ENCODE measurements around a stretch of chr2.

GRCh38 chr2:20217181-20218361, 7.4 kb downstream of the SDC1 start:
- PRO-cap: no peak
CAGE:
- cytosol, long polyA minus RNA: no peak
- cytosol, long polyA plus RNA: no peak
- long polyA plus RNA: no peak
- nucleus, long polyA minus RNA: no peak
- nucleus, long polyA plus RNA: no peak

DNA sequence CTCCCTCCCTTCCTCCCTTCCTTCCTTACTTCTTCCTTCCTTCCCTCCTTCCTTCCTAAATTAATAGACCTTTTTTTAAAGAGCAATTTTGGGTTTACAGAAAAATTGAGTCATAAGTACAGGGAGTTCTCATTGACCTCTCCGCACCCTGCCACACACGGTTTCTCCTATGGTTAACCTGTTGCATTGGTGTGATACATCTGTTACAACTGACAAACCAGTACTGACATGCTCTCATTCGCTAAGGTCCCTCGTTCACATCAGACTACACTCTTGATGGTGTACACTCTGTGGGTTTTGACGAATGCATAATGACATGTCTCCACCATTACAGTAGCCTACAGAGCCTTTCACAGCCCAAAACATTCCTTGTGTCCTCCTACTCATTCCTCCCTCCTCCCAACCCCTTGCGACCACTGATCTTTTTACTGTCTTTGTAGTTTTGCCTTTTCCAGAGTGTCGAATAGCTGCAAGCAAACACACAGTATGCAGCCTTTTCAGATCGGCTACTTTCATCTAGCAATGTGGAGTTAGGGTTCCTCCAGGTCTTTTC, 11.7 kb upstream of the SDC1 start:
- PRO-cap: no peak
CAGE:
- cytosol, long polyA minus RNA: no peak
- cytosol, long polyA plus RNA: no peak
- long polyA plus RNA: no peak
- nucleus, long polyA minus RNA: no peak
- nucleus, long polyA plus RNA: no peak

GRCh38 chr2:20282726-20283467, 58.0 kb upstream of the SDC1 start:
- PRO-cap: no peak
CAGE:
- cytosol, long polyA minus RNA: no peak
- cytosol, long polyA plus RNA: no peak
- long polyA plus RNA: no peak
- nucleus, long polyA minus RNA: no peak
- nucleus, long polyA plus RNA: no peak

GRCh38 chr2:20423747-20424163, 23.1 kb upstream of the RHOB start:
- PRO-cap: no peak
CAGE:
- cytosol, long polyA minus RNA: no peak
- cytosol, long polyA plus RNA: no peak
- long polyA plus RNA: no peak
- nucleus, long polyA minus RNA: no peak
- nucleus, long polyA plus RNA: no peak

DNA sequence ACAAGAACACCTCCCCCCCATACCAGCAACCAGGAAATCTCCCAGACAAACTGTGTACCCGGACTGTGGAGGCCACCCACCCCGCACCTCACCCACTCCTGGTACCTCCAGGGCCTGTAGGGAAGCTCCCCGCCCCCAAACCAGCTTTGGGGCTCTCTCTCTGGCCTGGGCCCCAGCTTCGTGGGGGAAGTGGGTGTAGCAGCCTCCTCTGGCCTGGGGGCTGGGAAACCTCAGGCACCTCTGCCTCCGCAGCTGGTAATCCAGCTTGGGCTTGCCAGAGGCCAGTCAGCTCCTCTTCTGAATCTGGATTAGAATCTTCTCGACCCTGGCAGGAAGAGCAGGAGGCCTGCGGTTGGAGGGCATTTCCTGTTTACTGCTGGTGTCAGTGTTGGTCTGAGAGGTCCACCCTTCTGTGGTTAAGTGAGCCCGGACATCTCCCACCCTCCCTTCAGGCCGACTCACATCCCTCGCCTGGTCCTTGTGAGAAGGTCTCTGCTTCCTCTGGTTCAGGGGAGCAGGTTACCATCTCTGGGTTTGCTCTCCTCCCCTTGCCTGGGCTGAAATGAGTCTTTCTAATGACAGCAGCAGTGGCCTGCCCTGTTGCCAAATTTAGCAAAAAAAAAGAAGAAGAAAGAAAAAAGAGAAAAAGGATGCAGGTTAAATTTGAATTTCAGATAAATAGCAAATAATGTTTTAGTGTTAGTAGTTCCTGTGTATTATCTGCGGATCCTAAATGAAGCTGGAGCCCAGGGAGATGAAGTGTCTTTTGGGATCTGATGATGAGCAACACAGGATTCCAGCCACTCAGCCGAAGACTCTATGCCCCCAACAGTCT, 22.0 kb upstream of the RHOB start:
- PRO-cap: no peak
CAGE:
- cytosol, long polyA minus RNA: no peak
- cytosol, long polyA plus RNA: no peak
- long polyA plus RNA: no peak
- nucleus, long polyA minus RNA: no peak
- nucleus, long polyA plus RNA: no peak

GRCh38 chr2:20443307-20443934, 3.5 kb upstream of the RHOB start:
- PRO-cap: no peak
CAGE:
- cytosol, long polyA minus RNA: no peak
- cytosol, long polyA plus RNA: no peak
- long polyA plus RNA: no peak
- nucleus, long polyA minus RNA: no peak
- nucleus, long polyA plus RNA: no peak

DNA sequence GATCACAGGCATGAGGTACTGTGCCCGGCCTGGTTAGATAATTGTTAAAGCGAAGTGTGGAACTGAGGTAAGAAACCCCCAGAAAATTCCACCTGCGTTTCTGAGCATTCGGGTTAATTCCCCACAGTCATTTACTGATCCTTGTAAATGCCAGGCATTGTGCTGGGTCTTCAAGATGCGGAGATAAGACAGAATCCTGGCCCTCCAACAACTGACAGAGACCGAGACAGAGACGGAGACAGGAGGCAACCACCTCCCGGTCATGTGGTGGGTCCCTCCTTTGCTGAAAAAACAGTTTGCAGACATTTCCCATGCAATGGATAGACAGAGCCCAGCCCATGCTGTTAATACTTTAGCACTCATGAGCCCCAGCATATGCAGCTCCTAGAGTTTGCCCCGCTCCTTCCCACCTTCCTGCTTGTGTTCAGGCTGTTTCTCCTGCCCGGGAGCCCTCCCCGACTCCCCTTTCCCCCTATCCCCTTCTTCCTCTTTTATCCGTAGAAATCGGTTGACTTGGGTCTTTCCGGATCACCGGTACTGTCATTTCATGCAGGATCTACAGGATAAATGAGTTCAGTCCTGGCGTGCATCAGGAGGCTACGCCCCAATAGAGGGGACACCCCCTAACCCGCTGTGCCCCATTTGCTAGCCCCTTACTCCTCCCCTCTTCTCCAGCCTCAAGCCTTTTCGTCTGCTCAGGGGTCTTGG, 1.6 kb upstream of the RHOB start:
- PRO-cap: no peak
CAGE:
- cytosol, long polyA minus RNA: no peak
- cytosol, long polyA plus RNA: no peak
- long polyA plus RNA: no peak
- nucleus, long polyA minus RNA: no peak
- nucleus, long polyA plus RNA: no peak

DNA sequence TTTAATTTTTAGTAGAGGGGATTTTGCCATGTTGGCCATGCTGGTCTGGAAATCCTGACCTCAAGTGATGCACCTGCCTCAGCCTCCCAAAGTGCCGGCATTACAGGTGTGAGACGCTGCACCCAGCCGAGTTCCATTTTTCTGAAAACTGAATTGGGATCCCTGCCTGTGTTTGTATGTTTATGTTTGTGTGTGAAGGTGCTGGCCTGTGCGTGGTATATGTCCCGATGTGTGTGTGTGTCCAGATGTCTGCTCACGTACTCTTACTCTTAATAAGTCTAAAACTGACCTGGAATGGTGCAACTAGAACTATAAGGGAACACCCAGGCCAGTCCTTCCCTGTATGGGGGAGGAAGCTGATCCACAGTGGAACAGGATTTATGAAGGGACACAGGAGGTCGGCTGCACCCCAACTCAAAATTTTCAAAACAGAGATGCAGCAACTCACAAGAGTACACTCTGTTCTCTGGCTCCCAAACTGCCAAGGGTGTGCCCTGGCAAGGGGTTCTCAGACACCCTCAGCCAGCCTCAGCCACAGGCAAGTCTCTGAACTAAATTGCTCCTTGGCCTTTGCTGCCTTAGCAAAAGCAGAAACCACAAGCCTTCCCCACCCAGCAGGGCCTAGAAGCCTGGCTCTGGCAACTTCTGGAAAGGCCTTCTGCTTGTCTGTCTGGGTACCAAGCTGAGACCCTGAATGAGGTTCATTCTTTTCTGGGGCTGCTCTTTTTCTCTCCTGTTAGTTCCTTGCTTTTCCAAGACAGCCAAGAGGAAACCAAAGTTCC, 36.5 kb downstream of the RHOB start:
- PRO-cap: no peak
CAGE:
- cytosol, long polyA minus RNA: no peak
- cytosol, long polyA plus RNA: no peak
- long polyA plus RNA: no peak
- nucleus, long polyA minus RNA: no peak
- nucleus, long polyA plus RNA: no peak

DNA sequence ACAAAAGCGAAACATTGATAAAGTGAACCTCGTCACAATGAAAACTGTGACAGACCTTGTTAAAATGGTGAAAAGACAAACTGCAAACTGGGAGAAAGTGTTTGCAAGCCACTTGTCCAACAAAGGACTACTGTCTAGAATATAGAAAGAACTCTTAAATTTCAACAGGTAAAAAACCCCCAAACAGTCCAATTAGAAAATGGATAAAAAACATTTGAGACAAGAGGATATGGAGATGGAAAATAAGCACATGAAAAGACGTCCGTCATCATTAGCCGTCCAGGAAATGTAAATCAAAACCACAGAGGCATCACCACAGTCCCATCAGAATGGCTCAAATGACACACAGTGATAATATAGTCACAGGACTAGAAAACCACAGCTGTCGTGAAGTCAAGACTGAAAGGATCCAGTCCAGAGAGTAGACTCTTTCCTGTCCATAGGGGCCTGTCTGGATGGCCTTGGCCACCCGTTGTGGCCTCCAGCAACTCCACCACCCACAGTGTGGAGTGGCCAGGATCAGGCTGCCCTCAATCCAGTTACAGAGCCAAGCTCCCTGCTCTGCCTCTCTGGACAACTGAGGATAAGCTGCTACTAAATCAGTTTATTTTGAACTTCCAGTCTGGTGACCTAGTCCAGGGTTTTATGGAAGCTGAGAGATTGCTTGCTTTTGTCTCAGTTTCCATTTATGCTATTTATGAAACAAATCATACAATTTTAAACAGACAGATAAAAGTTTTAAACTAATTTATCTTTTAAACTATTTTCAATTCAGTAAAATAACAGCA, 60.3 kb downstream of the RHOB start:
- PRO-cap: no peak
CAGE:
- cytosol, long polyA minus RNA: no peak
- cytosol, long polyA plus RNA: no peak
- long polyA plus RNA: no peak
- nucleus, long polyA minus RNA: no peak
- nucleus, long polyA plus RNA: no peak

DNA sequence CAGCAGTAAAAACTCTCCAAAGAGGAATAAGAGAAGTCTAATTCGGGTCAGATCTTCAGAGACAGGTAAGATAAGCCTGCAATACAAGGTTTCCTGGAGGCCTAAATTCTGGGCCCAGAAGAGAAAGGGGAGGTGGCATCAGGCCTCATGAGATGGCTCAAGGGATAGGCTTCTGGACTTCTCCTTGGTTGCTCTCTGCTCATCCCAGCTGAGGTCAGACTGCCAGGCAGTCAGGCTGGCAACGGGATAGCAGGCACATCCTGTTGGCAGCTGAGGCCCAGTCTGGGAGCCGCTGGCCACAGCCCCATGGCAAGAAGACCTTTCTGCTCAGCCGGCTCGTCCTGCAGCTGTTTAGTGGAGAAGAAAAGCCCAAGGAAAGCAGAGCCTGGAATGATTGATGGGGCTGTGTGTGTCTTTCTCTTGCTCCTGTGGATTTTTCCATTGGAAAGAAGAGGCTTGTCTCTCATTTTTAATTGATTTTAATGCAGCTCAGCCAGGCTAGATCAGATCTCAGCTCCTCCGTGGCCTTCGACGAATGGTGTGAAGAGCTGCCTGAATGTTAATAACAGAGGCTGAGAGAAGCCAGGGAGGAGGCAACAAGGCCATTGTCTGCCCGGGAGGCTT, 99.6 kb downstream of the HS1BP3 start:
- PRO-cap: no peak
CAGE:
- cytosol, long polyA minus RNA: no peak
- cytosol, long polyA plus RNA: no peak
- long polyA plus RNA: no peak
- nucleus, long polyA minus RNA: no peak
- nucleus, long polyA plus RNA: no peak

- PRO-cap: no peak
CAGE:
- cytosol, long polyA minus RNA: no peak
- cytosol, long polyA plus RNA: no peak
- long polyA plus RNA: no peak
- nucleus, long polyA minus RNA: start-site peak on the minus strand at chr2:20593568-20593630, 21 reads
- nucleus, long polyA plus RNA: no peak
Measured at GRCh38 chr2:20592976-20594006, 57.6 kb downstream of the HS1BP3 start.

DNA sequence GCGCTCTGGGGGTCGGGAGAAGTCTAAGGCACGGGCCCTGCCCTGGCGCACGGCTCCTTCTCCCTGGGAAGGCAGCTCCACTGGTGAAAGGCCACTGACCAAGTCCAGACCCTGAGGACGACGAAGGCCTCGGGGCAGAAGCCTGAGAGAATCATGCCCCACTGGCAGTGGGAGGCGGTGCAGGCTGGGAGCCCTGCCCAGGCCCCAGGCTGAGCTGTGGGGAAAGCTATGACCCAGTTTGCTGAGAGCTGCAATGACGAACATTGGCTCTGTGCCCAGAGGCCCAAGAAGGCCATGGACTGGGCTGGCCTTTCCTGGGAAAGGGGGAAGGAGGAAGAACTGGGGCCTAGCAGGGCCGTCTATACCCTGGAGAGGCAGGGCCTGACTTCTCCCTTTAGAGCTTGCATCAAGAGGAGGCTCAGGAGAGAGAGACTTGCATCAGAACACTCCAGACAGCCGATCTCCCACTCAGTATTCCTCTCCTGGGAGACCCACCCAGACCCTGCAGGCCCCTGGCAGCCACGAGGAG, 32.9 kb downstream of the HS1BP3 start:
- PRO-cap: bidirectional peak, plus-strand start at position 320 of the sequence, minus-strand start at position 122 of the sequence
CAGE:
- cytosol, long polyA minus RNA: no peak
- cytosol, long polyA plus RNA: no peak
- long polyA plus RNA: no peak
- nucleus, long polyA minus RNA: start-site peak on the plus strand centred at position 405 of the sequence, 31 bp wide, 6 reads
- nucleus, long polyA plus RNA: no peak

DNA sequence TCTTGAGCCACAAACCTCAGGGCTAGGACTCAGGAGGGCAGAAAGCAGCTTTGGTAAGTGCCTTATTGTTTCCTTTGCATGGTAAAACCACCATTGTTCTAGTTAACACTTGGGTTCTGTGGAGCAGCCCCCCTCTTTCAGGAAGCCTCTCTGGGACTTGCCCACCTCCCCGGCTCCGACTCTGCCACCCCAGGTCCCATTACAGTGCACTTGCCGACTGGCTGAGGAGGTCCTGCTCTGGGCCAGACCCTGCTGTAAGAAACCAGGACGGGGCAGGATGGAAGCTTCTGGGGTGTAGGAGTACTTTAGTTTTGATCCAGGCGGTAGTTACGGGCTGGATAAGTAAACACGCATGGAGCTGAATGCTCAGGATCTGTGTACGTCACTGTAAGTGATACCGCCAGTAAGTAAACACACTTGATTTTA, 25.4 kb downstream of the HS1BP3 start:
- PRO-cap: no peak
CAGE:
- cytosol, long polyA minus RNA: no peak
- cytosol, long polyA plus RNA: no peak
- long polyA plus RNA: no peak
- nucleus, long polyA minus RNA: no peak
- nucleus, long polyA plus RNA: no peak

DNA sequence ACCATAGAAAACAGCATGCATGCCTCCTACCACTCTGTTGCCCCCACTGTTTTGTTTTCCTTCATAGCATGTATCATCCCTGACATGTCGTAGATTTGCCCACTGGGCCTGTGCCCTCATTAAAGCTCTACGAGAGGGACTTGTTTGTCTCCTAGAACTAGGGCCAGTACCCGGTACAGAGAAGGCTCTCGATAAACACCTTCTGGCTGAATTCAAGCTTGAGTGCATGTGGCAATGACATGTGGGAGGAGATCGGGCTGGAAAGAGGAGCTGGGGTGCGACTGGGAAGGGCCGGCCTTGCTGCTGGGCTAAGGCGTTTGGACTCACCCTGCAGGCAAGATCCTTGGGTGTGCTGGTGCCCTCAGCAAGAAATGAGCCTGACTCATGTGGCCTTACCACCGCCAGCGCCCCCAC, 1.5 kb downstream of the HS1BP3 start:
- PRO-cap: no peak
CAGE:
- cytosol, long polyA minus RNA: no peak
- cytosol, long polyA plus RNA: no peak
- long polyA plus RNA: no peak
- nucleus, long polyA minus RNA: no peak
- nucleus, long polyA plus RNA: no peak

GRCh38 chr2:20666003-20666588, 848 bp upstream of the GDF7 start:
- PRO-cap: no peak
CAGE:
- cytosol, long polyA minus RNA: no peak
- cytosol, long polyA plus RNA: no peak
- long polyA plus RNA: no peak
- nucleus, long polyA minus RNA: no peak
- nucleus, long polyA plus RNA: no peak

DNA sequence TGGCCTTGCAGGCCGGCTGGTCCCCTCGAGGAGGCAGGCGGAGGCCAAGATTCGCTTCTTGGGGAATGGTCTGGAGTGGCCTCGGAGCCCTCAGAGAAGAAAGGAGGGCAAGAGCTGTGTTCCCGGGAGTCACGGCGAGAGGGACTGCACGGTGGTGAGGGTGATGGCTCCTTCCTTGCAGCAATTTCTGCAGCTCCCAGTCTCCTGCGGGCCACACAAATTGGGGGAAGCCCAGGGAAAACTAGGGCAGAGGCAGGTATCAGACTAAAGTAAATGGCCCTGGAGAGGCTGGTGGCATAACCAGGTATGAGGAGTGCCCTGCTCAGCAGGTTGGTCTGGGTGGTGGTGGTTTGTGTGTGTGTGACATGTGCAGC, 918 bp downstream of the GDF7 start:
- PRO-cap: no peak
CAGE:
- cytosol, long polyA minus RNA: no peak
- cytosol, long polyA plus RNA: no peak
- long polyA plus RNA: no peak
- nucleus, long polyA minus RNA: no peak
- nucleus, long polyA plus RNA: no peak

DNA sequence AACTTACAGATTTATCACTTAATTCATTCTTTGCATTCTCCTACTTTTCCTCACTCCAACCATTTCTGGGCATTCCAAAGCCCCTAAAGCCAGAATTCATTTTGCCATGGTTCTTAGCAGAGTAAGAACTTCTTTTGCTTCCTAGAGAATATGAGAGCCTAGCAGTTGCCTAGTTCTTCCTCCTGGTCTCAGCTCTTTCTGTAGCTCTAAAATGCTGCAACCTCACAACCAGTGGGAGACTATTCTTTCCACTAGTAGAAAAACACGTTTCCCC, 22.3 kb downstream of the GDF7 start:
- PRO-cap: no peak
CAGE:
- cytosol, long polyA minus RNA: no peak
- cytosol, long polyA plus RNA: no peak
- long polyA plus RNA: no peak
- nucleus, long polyA minus RNA: no peak
- nucleus, long polyA plus RNA: no peak

- PRO-cap: no peak
CAGE:
- cytosol, long polyA minus RNA: no peak
- cytosol, long polyA plus RNA: no peak
- long polyA plus RNA: no peak
- nucleus, long polyA minus RNA: no peak
- nucleus, long polyA plus RNA: no peak
Measured at GRCh38 chr2:20757596-20758057, 65.3 kb downstream of the LDAH start.

GRCh38 chr2:21035366-21036458, 8.2 kb downstream of the APOB start:
- PRO-cap: no peak
CAGE:
- cytosol, long polyA minus RNA: no peak
- cytosol, long polyA plus RNA: no peak
- long polyA plus RNA: no peak
- nucleus, long polyA minus RNA: no peak
- nucleus, long polyA plus RNA: no peak

DNA sequence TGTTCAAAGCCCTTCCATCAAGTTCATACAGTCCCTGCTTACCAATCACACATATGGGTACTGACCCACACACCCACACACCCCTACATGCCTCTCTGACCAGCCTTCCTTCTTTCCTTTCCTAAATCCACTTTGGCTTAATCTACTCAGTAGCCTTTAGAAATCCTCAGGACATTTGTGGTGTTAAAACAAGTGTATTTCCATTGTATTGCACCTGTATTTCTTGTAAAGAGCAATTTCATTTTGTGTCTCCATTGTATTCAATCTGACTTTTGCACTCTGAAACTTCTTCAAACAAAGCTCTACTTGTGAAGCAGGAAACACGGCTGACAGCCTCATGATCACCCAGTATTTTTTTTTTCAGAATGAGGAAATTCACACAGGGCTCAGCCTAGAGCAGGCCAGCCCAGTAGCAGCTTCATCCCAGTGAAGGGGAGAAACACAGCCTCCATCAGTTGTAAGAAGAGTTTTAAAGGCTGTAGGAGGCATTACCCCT, 176.0 kb upstream of the KLHL29 start:
- PRO-cap: no peak
CAGE:
- cytosol, long polyA minus RNA: no peak
- cytosol, long polyA plus RNA: no peak
- long polyA plus RNA: no peak
- nucleus, long polyA minus RNA: no peak
- nucleus, long polyA plus RNA: no peak